Neural progenitor cell (in vitro differentiated cells): ENCODE measurements around the genes SLC14A2 and HAUS1.

- RAMPAGE, long total RNA: no peak
Measured at GRCh38 chr18:42525761-42526398, 570.8 kb downstream of the PIK3C3 start.

DNA sequence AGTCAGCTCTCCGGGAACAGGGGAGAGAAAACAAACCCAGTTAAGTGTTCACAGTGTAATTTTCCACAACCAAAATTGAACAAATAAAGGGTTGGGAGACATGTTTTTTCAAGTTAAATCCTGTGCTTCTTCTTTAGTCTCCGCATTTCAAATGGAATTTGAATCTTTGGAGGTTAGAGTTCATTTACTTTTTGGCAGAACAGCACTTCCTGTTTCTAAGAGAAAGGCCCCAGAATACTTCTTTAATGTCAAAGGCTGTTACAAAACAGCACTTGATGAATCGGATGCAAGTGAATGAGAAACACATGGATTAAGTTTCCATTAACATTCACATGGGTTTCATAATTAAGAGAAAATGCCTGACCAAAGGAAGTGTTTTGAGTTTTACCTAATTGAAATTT, 570.2 kb upstream of the SYT4 start:
- RAMPAGE, long total RNA: no peak

GRCh38 chr18:44507377-44508339, 173.0 kb upstream of the SETBP1 start:
- RAMPAGE, long total RNA: no peak

- RAMPAGE, long total RNA: no peak
Measured at GRCh38 chr18:44731851-44732484, 51.3 kb downstream of the SETBP1 start.

DNA sequence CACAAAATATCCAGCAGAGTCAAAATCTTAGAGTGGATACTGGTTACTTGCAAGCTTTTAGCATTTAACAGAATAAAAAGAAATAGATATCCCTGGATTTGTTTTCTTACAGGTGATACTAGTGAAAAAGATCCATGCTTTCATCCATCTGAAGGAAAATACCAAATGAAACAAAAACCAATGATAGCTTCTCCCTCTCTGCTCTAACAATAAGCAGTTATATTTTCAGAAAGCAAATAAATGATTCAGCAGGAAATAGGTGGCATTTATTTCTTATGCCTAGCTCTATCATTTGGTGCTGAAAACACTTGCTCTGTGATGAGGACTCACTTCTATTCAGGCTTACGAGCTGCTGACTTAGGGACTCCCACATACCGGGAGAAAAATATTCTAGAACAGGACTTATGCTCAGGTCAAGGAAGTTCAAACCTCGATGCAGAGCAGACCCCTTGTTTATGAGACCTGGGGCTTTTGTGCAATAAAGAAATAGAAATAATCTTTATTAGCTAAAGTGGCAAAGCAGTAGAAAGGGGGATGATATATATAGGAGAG, 142.6 kb downstream of the SETBP1 start:
- RAMPAGE, long total RNA: no peak

DNA sequence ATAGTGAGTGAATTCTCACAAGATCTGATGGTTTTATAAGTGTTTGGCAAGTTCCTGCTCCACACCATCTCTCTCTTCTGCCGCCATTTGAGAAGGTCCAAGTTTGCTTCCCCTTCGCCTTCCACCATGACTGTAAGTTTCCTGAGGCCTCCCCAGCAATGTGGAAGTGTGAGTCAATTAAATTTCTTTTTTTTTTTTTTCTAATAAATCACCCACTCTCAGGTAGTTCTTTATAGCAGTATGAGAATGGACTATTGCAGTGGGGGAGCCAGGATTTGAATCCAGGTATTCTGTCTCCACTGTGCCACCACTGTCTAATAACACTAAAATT, at the start of gene SLC14A2:
Gene SLC14A2 (plus strand): TSS at position 62 of the 331 bp plus-strand sequence.
- RAMPAGE, long total RNA: no peak

GRCh38 chr18:45686702-45686980, 37.3 kb upstream of the SLC14A1 start:
- RAMPAGE, long total RNA: no peak

- RAMPAGE, long total RNA: no peak
Measured at GRCh38 chr18:45782653-45783011, 42.8 kb upstream of the SIGLEC15 start.

DNA sequence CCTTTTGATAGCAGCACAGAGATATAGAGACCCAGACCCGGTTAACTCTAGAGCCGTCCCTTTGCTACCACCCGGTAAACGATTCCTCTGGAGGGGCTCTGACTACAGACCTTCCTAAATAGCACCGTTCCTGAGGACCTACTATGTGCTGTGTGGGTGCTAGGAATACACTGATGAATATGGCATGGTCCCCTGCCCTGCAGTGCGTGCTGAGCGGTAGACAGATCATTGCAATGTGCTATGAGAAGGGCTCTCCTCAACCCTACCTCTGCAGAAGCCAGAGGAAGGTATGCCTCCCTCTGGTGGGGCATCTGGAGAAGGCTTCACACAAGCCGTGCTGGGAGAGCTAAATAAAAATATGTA, 13.8 kb downstream of the SIGLEC15 start:
- RAMPAGE, long total RNA: no peak

DNA sequence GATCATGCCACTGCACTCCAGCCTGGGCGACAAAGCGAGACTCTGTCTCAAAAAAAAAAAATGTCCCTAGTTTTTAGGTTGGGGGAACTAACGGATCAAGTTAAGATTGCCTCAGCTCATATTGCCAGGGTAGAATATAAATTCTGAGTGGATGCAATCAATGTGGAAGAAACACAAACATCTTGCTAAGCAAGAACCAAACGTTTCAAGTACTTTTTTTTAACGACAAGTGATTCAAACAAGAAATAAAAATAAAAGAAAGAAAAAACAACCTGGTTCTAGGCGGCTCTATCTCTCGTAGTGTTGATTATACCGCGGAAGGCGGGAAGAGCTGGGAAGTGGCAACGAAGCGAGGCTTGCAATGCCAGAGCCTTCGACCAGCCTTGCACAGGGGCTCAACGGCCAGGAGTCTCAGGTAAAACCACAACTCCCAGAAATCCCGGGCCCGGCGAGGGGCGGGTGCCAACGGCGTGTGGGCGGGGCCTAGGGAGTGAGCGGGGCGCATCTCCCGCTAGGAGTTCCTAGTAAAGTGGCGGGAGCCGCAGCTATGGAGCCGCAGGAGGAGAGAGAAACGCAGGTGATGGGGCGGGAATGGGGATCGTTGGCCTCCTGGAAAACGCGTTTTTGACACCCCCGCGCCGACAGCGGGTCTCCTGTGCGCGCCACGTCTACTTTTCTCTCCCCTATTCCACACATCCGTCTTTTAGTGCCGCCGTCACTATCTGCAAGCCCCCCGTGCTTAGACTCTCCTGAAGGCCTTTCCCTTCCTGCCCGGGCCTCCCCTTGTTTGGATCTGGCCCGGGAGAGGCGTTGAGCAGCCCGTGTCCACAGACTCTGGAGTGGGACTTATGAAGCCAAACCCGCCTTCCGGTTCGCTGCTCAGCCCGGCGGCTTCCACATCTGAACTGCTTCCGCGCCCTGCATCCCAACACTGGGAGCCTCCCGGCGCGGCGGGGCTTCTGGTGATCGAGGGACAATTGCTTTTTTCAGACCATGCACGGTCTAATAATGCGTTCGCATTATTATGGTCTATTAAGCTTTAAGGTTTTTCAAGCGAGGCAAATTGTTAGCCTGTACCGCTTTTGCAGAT, at the start of gene HAUS1:
Gene HAUS1 (plus strand): TSS at position 521 of the 1,090 bp plus-strand sequence.
- RAMPAGE, long total RNA: start-site peak on the plus strand centred at position 514 of the sequence, 57 bp wide, 97 and 487 reads in 2 replicates

- RAMPAGE, long total RNA: no peak
Measured at GRCh38 chr18:46152245-46152732, 21.5 kb upstream of the C18orf25 start.

GRCh38 chr18:46293731-46294368, 40.0 kb upstream of the RNF165 start:
- RAMPAGE, long total RNA: no peak

DNA sequence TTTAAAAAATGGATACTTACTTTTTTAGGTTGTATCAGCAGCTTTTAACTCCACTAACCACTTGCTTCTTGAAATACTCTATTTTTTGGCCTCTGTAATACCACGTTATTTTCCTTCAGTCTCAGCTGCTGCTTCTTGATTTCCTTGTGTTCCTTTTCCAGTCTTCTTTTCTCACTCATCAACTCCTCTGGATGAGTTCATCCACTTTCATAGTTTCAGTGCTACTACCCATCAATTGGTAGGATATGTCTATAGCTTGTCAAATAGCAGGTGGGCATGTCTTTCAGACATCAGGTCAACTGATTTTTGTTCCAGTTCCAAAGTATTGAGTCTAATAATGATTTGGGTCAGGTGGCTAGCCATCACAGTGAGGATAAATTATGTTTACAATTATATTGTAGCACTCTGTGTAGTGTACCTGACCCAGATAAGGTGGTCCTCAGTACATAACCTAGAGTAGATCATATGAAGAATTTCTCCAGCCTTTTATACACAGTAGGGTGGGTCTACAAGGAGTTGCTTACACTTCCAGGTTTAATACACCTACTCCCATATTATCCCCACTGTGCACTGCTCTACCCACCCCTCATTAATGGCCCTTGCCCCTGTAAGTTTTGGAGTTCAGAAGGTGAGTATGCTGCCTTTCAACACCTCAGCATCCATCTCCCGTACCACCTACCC, 46.6 kb upstream of the ST8SIA5 start:
- RAMPAGE, long total RNA: no peak

GRCh38 chr18:46825318-46826091, 68.7 kb upstream of the ST8SIA5 start:
- RAMPAGE, long total RNA: no peak

- RAMPAGE, long total RNA: no peak
Measured at GRCh38 chr18:47033379-47033760, 2.1 kb downstream of the ELOA2 start.

DNA sequence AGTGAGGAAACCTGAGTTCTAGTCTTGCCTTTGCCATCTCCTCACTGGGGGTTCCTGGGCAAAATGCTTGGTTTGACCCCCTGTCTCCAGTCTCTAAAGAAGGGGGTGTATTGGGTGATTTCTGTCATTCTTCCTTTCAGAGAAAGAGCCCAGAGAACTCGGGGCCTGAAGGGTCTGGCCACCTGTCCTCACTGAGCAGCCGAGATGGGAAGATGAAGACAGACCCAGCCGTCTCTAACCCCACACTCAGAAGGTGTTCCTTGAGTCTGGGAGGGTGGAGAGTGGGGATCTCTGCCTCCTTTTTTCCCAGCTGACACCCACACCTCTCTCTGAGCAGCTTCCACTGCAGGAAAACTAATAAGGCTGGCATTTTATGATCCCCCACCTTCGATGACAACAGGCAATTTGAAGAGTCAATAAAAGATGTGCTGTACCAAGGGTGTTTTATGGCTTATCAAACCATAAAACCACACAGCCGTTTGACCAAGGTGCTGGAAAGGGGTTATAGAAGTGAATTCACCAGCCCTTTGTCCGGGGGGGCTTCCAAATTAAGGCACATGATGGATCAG, 213.8 kb downstream of the SMAD2 start:
- RAMPAGE, long total RNA: no peak

DNA sequence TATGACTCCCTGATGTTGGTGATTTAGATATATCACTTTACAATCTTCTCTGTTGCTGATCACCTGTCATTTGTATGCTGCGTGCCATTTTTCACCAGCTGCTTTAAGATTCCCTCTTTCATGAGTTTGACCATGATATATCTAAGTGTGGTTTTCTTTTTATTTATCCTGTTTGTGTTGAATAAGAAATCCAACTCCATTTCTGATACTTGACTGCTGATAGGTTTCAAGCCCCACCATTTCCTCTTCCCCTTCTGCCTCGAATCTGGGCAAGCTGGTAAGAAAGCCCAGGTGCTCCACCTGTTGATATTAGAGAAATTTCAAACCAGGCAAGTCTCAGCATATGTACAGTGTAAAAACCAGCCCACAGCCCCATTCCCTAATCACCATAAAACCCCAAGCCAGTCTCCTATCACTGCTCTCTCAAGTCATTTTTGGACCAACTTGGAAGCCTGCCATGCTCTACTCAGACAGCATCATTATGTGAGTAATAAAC, 46.7 kb downstream of the SMAD2 start:
- RAMPAGE, long total RNA: no peak

GRCh38 chr18:47931774-47932180, 1.3 kb upstream of the SMAD2 start:
- RAMPAGE, long total RNA: no peak

DNA sequence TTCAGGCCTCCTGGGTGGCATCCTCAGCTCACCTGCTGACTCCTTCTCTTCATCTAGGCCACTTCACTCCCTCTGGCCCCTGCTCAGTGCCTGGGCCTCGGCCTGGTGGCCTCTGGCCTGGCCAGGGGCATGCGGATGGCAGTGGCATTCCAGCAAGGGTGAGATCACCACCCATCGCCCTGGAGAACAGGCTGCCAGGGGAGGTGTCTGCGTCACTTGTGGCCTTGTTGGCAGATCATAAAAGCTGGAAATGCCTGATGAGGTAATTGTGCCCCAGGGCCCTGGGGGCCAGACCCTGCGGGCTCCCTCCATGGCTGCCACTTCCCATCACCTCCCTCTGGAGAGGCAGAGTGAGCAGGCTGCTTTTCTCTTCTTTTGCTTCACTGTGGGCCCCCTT, 72.5 kb upstream of the SMAD2 start:
- RAMPAGE, long total RNA: no peak

- RAMPAGE, long total RNA: no peak
Measured at GRCh38 chr18:48003576-48004287, 73.3 kb upstream of the SMAD2 start.